A549 (cell line): ENCODE measurements around the gene SCYGR7.

DNA sequence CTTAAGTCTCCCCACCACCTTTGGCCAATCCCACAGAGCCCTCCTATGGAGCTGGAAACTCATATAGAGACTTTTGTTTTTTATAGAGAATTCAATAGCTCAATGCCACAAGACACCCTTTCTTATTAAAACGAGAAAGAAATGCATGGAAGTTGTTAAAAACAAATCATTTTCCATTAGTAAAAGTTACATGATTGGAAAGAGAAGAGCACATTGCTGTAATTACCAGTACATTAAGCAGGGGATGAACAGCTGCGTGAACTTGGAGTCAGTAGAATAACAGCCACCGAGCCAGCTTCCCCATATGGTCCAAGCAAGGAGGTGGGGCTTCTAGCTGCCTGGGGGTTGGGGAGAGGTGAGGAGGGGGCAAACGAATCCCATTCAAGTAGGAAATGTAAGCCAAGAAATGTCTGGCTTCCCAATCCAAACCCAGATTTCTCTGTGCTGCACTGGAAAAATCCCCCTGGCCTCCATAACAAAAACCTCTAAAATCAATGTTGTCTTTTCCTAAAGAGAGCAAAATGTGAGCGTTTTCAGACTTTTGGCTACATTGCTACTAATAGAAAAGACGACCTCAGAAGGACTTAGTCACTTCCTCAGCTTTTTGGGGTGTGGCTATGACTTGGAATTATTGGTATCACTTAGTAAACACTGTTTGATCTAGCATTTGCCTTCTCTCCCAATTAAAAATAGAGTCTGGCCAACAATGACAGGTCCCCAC, 614.4 kb downstream of the IRS1 start:
- PRO-cap, result no peak
CAGE:
- cytosol, long polyA plus RNA, result no peak
- long polyA plus RNA, result no peak
- nucleus, long polyA plus RNA, result no peak

- PRO-cap, result no peak
CAGE:
- cytosol, long polyA plus RNA, result no peak
- long polyA plus RNA, result no peak
- nucleus, long polyA plus RNA, result no peak
These were observed 333.2 kb downstream of the IRS1 start for GRCh38 chr2:226466144-226467120.

DNA sequence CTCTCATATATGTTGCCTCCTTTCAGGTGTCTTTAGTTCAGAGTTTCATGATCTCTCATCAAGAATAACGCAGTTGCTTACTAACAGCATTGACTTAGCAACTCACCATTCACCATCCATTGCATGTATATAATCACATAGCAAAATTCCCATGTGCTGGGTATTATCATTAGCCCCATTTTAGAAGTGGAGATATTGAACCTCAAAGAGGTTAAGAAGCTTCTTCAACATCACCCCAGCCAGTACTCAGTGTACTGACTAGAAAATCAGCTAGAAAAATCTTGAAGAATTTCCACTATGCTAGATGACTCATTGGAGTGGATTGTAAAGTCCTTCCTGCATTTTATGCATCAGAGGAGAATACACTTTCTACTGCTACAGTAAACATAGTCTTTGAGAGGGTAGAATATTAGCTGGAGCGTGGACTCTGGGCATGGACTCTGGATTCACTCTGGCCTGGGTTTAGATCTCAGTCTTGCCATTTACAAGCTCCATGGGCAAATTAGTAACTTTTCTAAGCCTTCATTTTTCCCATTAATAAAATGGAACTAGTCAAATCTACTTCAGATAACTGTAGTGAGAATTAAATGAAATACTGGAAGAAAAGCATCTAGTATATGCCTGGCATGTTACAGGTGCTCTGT, 216.0 kb downstream of the IRS1 start:
- PRO-cap, result no peak
CAGE:
- cytosol, long polyA plus RNA, result no peak
- long polyA plus RNA, result no peak
- nucleus, long polyA plus RNA, result no peak

- PRO-cap, result no peak
CAGE:
- cytosol, long polyA plus RNA, result no peak
- long polyA plus RNA, result no peak
- nucleus, long polyA plus RNA, result no peak
These were observed 139.0 kb downstream of the IRS1 start for GRCh38 chr2:226660529-226661080.

DNA sequence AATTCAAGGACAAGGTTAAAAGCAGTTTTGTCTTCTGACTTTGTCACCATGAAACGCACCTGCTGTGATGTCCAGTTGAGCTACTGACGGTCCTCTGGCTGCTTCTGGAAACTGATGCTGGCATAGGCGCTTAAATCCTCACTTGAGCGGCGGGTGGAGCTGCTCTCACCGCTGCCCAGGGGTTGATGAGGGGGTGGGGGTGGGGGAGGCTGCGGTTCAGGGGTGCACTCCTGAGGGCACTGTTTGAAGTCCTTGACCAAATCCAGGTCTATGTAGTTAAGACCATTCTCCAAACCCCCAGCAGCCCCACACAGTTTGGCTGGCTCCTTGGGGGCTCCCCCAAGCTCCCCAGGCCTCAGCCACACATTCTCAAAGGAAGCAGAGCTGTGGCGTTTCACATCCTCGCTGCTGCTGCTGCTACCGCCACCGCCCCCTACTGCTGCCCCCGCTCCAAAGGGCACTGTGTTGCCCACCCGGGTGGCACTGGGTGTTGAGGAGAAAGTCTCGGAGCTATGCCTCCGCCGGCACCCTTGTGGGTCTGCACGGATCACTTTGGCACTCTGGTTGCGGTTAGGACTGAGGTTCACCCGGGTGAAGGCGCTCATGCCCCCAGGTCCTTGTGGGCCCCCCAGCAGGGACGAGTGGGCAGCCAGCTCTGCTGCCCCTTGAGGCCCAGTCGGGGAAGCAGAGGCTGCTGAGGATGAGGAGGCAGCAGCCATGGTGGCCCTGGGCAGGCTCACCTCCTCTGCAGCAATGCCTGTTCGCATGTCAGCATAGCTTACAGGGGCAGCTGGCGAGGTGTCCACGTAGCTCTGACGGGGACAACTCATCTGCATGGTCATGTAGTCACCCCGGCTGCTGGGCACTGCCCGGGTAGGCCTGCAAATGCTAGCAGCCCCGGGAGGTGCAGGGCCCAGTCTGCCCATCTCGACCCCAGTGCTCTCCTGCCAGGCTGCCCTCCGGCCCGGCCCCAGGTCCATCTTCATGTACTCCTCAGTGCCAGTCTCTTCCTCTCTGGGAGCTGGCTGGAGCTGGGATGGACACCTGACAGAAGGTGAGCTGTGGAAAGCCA, 4.4 kb downstream of the IRS1 start:
- PRO-cap, result no peak
CAGE:
- cytosol, long polyA plus RNA, result start-site peak on the minus strand centred at position 141 of the sequence, 74 bp wide, 181 and 121 reads in 2 replicates; start-site peak on the minus strand centred at position 616 of the sequence, 31 bp wide, 40 and 18 reads in 2 replicates
- long polyA plus RNA, result no peak
- nucleus, long polyA plus RNA, result no peak

DNA sequence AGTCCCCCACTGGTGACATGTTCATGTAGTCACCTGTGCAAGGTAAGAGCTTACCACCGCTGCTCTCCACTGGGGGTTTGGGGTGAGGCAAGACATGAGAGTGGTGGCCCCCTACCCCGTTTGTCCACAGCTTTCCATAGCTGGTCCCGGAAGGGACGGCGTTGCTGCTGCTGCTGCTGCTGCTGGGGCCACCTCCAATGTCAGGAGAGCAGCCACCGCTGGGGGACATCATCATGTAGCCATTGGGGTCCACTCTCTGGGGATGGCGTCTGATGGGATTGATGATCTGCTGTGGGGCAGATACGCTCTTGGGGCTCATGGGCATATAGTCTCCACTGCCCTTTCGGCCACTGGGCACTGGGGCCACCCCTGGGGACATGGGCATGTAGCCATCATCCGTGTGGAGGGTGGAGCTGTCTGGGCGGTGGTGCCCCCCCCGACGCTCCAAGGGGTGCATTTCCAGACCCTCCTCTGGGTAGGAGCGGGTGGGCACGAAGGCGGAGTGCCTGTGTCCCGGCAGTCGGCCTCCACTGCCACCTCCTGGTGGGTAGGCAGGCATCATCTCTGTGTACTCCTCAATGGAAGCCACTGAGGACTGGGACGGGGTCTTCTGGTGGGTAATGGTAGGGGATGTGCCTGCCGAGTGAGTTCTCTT, 3.0 kb downstream of the IRS1 start:
- PRO-cap, result no peak
CAGE:
- cytosol, long polyA plus RNA, result no peak
- long polyA plus RNA, result no peak
- nucleus, long polyA plus RNA, result no peak

GRCh38 chr2:227475025-227475657, 3.2 kb downstream of the AGFG1 start:
- PRO-cap, result no peak
CAGE:
- cytosol, long polyA plus RNA, result no peak
- long polyA plus RNA, result no peak
- nucleus, long polyA plus RNA, result no peak

- PRO-cap, result no peak
CAGE:
- cytosol, long polyA plus RNA, result no peak
- long polyA plus RNA, result no peak
- nucleus, long polyA plus RNA, result no peak
These were observed 23.4 kb downstream of the AGFG1 start for GRCh38 chr2:227495397-227495737.

DNA sequence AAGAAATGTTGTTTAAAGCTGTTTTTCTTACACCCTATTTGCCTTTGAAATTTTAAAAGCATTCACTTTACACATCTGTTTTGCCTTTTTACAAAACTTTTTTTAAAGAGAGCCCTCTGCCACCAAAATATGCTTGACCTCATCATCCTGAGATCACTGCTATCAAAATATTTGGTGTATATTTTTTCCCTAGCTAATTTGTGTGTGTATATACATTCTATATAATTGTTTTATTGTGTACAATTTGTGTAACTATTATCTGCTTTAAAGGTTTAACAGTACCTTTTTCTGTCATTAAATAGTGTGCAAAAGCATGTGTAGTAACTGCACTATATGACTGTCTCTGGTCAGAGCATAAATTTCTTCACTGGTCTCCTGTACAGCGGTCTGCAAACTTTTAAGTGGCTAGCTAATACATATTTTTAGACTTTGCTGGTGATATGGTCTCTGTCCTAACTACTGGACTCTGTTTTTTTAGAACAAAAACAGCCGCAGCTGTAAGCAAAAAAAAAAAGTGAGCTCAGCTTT, 32.3 kb upstream of the SCYGR2 start:
- PRO-cap, result no peak
CAGE:
- cytosol, long polyA plus RNA, result no peak
- long polyA plus RNA, result no peak
- nucleus, long polyA plus RNA, result no peak

- PRO-cap, result no peak
CAGE:
- cytosol, long polyA plus RNA, result no peak
- long polyA plus RNA, result no peak
- nucleus, long polyA plus RNA, result no peak
These were observed 30.8 kb upstream of the SCYGR2 start for GRCh38 chr2:227567789-227568316.

- PRO-cap, result no peak
CAGE:
- cytosol, long polyA plus RNA, result no peak
- long polyA plus RNA, result no peak
- nucleus, long polyA plus RNA, result no peak
These were observed at the start of gene SCYGR7 for GRCh38 chr2:227728041-227728426. Gene SCYGR7, plus strand, starts transcription at chr2:227728335.

- PRO-cap, result no peak
CAGE:
- cytosol, long polyA plus RNA, result no peak
- long polyA plus RNA, result no peak
- nucleus, long polyA plus RNA, result no peak
These were observed 7.4 kb upstream of the DAW1 start for GRCh38 chr2:227863957-227864442.

GRCh38 chr2:229017207-229017679, 253.8 kb downstream of the PID1 start:
- PRO-cap, result no peak
CAGE:
- cytosol, long polyA plus RNA, result no peak
- long polyA plus RNA, result no peak
- nucleus, long polyA plus RNA, result no peak

DNA sequence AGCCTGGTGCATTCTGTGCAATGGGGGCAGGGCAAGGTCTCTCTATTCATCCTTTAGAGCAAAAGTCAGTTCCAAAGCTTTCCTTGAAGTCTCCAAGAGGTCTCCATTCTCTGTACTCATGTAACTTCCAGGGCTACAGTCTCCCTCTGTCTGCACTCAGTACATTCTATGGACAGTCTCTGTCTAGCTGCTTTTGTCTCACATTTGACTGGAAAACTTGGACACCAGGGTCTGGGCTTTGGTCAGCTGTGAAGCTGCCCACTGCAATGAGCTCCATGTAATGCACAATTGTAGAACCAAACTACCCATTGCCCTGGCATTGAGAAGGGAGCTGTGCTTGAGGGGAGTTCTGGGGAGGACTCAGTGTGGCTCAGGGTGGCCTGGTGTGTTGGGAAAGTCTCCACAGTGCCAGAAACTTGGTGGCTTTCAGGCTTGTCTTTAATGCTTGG, 203.2 kb downstream of the PID1 start:
- PRO-cap, result no peak
CAGE:
- cytosol, long polyA plus RNA, result no peak
- long polyA plus RNA, result no peak
- nucleus, long polyA plus RNA, result no peak

DNA sequence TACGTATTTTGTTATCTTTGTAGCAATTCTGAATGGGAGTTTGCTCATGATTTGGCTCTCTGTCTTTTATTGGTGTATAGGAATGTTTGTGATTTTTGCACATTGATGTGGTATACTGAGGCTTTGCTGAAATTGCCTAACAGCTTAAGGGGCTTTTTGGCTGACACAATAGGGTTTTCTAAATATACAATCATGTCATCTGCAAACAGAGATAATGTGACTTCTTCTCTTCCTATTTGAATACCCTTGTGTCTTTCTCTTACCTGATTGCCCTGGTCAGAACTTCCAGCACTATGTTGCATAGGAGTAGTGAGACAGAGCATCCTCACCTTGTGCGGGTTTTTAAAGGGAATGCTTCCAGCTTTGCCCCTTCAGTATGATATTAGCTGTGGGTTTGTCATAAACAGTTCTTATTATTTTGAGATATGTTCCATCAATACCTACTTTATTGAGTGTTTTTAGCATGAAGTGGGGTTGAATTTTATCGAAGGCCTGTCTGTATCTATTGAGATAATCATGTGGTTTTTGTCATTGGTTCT, 192.9 kb downstream of the PID1 start:
- PRO-cap, result no peak
CAGE:
- cytosol, long polyA plus RNA, result no peak
- long polyA plus RNA, result no peak
- nucleus, long polyA plus RNA, result no peak

GRCh38 chr2:229154502-229155031, 116.5 kb downstream of the PID1 start:
- PRO-cap, result no peak
CAGE:
- cytosol, long polyA plus RNA, result no peak
- long polyA plus RNA, result no peak
- nucleus, long polyA plus RNA, result no peak

- PRO-cap, result no peak
CAGE:
- cytosol, long polyA plus RNA, result no peak
- long polyA plus RNA, result no peak
- nucleus, long polyA plus RNA, result no peak
These were observed 72.2 kb downstream of the PID1 start for GRCh38 chr2:229198532-229199677.

DNA sequence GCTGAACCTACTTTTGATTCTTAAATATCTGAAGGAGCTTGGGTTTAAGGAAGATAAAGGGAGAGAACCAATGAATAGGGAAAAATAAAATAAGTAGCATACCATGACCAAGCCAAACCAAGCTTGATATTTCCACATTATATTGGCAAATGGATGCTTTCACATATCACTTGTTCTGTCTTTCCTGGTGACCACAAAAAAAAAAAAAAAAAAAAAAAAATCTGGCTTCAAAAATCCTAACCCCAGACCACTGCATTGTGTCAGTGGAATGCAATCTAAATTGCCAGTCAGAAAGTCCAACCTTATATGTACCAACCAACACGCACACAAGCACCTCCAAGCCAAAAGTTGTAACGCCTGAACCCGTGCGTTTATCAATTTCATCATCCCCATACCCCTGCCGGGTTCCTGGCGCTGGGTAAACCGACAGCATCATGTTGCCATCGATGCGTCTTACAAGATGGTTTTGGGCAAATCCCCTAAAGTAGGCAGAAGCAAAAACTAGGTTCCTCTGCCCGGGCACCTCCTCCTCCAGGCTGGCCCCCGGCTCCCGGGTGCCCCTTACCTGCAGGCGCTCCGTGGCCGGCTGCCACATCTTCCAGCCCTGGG, 534 bp downstream of the PID1 start:
- PRO-cap, result no peak
CAGE:
- cytosol, long polyA plus RNA, result no peak
- long polyA plus RNA, result no peak
- nucleus, long polyA plus RNA, result no peak

DNA sequence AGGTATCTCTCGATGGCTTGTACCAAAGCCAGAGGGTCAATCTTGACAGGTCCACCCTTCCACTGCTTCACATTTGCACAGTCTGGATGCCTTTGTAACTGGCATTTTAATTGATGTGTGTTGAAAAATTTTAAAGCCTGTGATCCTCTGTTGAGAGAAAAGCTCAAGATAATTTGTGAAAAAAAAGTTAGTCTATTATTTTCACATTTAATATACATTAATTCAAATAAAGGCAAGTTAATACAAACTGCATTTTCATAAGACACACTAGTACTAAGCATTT, 78.6 kb upstream of the DNER start:
- PRO-cap, result no peak
CAGE:
- cytosol, long polyA plus RNA, result no peak
- long polyA plus RNA, result no peak
- nucleus, long polyA plus RNA, result no peak

- PRO-cap, result no peak
CAGE:
- cytosol, long polyA plus RNA, result no peak
- long polyA plus RNA, result no peak
- nucleus, long polyA plus RNA, result no peak
These were observed 42.1 kb downstream of the TRIP12 start for GRCh38 chr2:229879690-229880168.